A375 (cell line): Measurements from ENCODE around the genes RUVBL2 and NTF4.

GRCh38 chr19:48442768-48443607 lies 2.8 kb upstream of the GRWD1 start:
- RAMPAGE, long total RNA = no peak

DNA sequence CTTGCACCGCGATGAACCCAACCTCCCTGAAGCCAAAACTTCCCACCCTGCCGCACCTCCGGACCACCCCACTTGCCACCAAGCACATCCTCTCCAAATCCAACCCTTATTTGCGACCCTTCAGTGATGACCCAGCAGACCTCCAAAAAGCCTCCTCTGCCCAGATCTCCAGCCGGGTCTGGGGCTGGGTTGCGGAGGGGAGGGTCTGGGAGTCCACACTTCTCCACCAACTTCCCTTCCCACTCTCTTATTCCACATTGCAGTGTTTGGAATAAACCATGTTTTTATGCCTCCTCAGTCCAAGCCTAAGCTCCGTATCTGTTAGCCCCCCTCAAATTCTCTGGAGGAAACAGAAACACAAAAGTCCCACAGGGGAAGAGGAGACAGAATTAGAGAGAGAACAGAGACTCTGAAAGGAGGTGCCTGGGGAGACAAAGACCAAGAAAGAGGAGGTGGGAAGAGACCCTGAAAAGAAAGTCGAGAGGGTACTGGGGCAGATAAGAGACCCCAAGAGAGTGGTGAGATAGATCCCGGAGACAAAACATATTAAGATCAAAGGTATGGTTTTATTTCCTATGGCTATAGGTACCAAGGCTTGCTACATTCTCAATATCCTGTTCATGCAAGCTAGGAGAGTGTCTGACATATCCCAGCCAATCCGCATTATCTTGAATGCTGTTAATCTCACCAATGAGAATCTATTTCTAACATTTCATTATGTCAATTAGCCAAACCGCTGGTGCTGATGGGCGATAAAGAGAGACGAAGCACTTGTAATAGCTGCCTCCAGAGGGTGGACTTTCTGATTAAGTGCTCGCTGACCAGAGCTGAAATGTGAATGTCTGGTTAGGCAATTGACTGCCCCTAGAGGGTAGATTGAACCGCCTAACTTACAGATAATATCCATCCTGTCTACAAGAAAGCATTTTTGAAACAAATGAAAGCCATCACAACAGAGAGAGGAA lies 866 bp upstream of the GRWD1 start:
- RAMPAGE, long total RNA = no peak

GRCh38 chr19:48492729-48492952 lies 19.0 kb downstream of the LMTK3 start:
- RAMPAGE, long total RNA = no peak

- RAMPAGE, long total RNA = no peak
Observed at GRCh38 chr19:48588787-48589962, 17.4 kb upstream of the SPACA4 start.

GRCh38 chr19:48638575-48639483 lies 1.6 kb upstream of the DBP start:
- RAMPAGE, long total RNA = no peak

- RAMPAGE, long total RNA = no peak
Observed at GRCh38 chr19:48660645-48661422, 12.0 kb downstream of the NTN5 start.

DNA sequence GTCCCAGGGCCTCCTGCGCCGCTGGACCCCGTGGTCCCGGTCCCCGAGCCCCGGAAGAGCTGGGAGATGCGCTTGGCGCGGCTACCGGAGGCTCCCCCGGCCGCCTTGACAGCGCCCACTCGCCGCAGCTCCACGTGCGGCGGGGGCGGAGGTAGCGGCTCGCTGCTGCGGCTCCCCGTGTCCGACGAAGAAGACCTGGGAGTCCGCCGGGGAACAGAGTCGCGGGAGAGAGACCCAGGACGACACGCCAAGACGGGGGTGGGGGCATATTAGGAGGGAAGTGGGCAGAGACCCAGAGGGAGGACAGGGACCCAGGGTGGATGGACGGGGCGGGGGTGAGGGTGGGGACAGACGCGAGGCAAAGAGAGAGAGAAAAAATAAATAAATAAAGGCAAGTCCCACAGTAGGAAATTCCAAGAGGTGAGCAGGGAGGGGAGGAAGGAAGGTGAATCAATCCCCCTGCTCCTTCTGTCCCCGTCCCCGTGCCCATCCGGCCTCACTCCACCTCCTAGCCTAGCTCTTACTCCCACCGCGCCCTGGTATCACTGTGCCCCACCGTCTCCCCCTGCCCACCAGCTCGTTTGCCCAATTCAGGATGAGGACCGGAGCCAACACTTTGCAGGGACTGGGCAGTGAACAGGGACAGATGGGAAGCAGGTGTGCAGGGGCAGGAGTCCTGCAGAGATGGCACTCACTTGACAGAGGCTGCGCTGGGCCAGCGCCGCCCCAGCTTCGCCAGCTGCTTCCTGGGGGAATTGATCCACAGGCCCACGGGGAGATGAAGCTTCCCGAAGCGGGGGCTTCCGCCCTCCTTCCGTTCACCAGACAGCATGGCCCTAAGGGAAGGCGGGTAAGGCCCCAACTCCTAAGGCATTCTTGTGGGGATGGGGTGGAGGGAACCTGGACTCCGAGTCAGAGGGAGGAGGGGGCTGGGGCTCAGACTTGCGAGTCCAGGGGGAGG lies 679 bp downstream of the RASIP1 start:
- RAMPAGE, long total RNA = no peak

GRCh38 chr19:48806332-48807589 lies 4.1 kb downstream of the BCAT2 start:
- RAMPAGE, long total RNA = no peak

- RAMPAGE, long total RNA = no peak
Observed at GRCh38 chr19:48873126-48873649, 967 bp downstream of the PPP1R15A start.

GRCh38 chr19:48874207-48874351 lies 1.9 kb downstream of the PPP1R15A start:
- RAMPAGE, long total RNA = no peak

GRCh38 chr19:48883565-48884326 lies 11.5 kb downstream of the PPP1R15A start:
- RAMPAGE, long total RNA = no peak

DNA sequence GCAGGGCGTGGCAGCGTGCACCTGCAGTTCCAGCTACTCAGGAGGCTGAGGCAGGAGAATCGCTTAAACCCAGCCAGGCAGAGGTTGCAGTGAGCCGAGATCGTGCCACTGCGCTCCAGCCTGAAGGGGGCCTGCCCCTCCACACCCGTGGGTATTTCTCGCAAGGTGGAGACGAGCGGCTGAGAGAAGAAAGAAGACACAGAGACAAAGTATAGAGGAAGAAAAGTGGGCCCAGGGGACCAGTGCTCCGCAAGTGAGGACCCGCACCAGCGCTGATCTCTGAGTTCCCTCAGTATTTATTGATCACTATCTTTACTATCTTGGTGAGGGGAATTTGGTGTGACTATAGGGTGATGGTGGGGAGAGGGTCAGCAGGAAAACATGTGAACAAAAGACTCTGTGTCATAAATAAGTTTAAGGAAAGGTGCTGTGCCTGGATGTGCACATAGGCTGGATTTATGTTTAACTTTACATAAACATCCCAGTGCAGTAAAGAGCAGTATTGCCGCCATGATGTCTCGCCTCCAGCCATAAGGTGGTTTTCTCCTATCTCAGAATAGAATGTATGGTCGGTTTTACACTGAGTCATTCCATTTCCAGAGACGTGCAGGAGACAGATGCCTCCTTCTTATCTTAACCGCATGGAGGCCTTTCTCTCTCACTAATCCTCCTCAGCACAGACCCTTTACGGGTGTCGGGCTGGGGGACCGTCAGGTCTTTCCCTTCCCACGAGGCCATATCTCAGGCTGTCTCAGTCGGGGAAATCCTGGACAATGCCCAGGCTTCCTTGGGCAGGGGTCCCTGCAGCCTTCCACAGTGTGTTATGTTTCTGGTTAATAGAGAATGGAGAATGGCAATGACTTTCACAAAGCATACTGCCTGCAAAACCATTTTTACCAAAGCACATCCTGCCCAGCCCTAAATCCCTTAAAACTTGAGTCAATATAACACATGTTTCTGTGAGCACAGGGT lies 6.8 kb downstream of the TULP2 start:
- RAMPAGE, long total RNA = no peak

GRCh38 chr19:48900515-48901432 lies 662 bp downstream of the NUCB1 start:
- RAMPAGE, long total RNA = no peak

DNA sequence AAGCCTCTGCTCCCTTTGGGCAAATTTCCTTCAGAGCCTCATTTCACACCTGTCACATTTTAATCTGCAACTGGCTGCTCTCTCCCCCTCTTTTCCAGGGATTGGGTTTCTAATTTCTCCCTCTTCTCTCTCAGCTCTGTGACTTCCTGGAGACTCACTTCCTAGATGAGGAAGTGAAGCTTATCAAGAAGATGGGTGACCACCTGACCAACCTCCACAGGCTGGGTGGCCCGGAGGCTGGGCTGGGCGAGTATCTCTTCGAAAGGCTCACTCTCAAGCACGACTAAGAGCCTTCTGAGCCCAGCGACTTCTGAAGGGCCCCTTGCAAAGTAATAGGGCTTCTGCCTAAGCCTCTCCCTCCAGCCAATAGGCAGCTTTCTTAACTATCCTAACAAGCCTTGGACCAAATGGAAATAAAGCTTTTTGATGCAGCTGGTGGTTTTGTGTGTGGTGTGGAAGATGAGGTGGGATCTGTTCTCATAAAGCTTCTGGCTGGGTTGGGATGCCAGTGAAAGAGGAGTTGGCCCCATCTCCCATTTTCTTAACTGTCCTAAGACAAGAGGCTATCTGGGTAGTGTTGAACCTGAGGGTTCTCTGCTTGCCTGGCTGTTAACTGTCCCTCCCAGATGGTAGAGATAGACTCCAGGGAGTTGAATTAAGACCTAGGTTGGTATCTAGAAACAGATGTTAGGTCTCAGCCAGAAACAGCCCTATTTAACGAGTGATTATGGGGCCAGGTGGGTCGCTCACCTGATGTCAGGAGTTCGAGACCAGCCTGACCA lies 1.5 kb downstream of the FTL start:
- RAMPAGE, long total RNA = no peak

DNA sequence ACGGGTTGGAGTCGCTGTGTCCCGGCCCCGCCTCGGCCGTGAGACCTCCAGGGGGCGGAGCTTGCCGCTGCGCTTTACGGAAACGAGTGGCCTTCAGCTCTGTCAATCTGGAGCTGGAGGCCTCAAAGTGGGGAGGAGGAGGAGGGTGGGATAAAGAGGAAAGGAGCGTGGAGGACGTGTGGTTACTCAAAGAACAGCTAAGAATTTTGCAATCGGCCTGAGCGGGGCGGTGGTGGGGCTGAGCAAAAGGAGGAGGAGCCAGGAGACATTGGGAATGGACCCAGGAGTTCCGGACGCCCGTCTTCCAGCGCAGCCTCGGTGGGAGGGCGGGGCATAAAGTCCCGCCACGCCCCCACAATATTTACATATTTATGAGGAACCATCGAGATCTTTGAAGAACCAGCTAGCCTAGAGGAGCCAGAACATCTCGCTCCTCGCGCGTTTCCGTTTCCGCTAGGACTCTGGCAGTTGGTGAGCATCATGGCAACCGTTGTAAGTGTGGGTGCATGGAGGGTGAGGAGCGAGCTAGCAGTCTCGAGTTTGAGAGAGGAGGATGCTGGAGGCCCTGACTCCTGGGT lies at the start of gene RUVBL2:
Gene RUVBL2, plus strand, starts transcription at position 456 of the 578 bp plus-strand sequence.
- RAMPAGE, long total RNA = start-site peak on the plus strand centred at position 462 of the sequence, 20 bp wide, 599 and 143 reads in 2 replicates

GRCh38 chr19:49064556-49065267 lies at the start of gene NTF4:
NTF4 (minus strand) TSS chr19:49064818.
- RAMPAGE, long total RNA = no peak

GRCh38 chr19:49073705-49074350 lies 1.3 kb upstream of the KCNA7 start:
- RAMPAGE, long total RNA = no peak

- RAMPAGE, long total RNA = no peak
Observed at GRCh38 chr19:49097533-49098541, 12.6 kb downstream of the SNRNP70 start.

- RAMPAGE, long total RNA = no peak
Observed at GRCh38 chr19:49129253-49129757, 10.0 kb downstream of the PPFIA3 start.

DNA sequence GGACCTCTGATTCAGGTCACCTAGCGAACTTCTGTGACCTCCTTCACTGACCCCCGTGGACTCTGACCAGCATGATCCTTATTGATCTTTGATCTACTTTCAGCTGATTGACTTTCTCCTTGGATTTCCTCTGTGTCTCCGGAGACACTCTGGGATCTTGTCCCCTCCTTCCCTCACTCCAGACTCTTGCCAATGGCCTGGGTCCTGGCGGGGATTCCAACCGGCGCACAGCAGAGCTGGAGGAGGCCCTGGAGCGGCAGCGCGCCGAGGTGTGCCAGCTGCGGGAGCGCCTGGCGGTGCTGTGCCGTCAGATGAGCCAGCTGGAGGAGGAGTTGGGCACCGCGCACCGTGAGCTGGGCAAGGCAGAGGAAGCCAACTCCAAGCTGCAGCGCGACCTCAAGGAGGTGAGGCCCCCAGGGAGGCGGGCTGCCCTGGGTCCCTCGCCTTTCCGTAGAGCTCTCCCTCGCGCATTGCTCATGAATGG lies 10.9 kb downstream of the PPFIA3 start:
- RAMPAGE, long total RNA = no peak